Gastrocnemius medialis (tissue), 3 donors: ENCODE data around the genes IGF2R and SLC22A3.

GRCh38 chr6:158780679-158781041, 38.5 kb downstream of the EZR start:
- PRO-cap: no peak
- RAMPAGE, long total RNA, 3 experiments: no peak in any of the 3 experiments

DNA sequence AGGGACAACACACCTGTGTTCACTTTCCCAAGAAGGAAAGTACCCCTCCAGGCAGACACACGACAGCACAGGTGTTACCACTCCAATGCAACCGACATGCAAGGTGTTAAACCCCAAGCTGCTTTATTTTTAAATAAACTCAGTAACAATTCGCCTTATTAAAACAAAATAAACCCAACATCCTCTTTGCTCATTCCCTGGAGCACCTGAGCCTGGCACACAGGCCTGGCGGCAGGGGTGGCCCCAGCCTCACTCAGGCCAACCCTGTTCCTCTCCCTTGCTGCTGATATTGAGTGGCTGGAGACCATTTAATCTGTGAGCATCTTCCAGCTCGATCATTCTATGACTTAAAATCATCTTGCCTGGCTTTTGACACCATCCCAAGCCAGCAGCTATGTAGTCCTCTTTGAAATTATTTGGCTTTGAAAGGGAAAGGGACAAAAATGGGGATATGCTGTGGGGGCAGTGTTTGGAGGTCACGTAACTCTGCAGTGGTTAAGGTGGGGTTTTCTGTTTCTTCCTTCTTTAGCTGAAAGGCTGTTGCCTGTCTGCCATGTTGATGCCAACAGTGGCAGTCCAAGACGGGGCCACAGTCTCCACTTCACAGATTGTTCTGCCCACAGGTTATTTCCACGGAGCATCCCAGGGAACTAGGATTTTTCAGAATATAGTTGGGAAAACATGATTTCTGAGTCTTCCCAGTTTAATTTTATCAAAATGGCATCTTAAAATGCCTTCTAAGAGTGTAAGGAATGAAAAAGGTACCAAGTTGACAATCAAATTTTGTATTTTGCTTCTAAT, 22.8 kb downstream of the EZR start:
- PRO-cap: no peak
- RAMPAGE, long total RNA, 3 experiments: no peak in any of the 3 experiments

- PRO-cap: no peak
- RAMPAGE, long total RNA, 3 experiments: no peak in any of the 3 experiments
These were observed 17.5 kb downstream of the EZR start for GRCh38 chr6:158801362-158802292.

GRCh38 chr6:158990720-158991373, 9.2 kb downstream of the RSPH3 start:
- PRO-cap: no peak
- RAMPAGE, long total RNA, 3 experiments: no peak in any of the 3 experiments

DNA sequence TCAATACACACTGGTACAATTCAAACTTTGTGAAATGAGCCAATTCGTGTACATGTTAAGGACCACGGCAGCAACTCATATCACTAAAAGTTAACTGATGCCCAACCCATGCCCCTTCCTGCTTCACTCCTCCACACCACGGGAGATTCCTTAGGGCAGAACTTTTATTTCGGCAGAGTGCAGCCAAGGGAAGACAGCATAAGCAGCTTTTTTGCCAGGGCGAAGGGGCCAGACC, 942 bp downstream of the RSPH3 start:
- PRO-cap: no peak
- RAMPAGE, long total RNA, 3 experiments: no peak in any of the 3 experiments

- PRO-cap: no peak
- RAMPAGE, long total RNA, 3 experiments: no peak in any of the 3 experiments
These were observed 2.3 kb upstream of the RSPH3 start for GRCh38 chr6:159002078-159002974.

DNA sequence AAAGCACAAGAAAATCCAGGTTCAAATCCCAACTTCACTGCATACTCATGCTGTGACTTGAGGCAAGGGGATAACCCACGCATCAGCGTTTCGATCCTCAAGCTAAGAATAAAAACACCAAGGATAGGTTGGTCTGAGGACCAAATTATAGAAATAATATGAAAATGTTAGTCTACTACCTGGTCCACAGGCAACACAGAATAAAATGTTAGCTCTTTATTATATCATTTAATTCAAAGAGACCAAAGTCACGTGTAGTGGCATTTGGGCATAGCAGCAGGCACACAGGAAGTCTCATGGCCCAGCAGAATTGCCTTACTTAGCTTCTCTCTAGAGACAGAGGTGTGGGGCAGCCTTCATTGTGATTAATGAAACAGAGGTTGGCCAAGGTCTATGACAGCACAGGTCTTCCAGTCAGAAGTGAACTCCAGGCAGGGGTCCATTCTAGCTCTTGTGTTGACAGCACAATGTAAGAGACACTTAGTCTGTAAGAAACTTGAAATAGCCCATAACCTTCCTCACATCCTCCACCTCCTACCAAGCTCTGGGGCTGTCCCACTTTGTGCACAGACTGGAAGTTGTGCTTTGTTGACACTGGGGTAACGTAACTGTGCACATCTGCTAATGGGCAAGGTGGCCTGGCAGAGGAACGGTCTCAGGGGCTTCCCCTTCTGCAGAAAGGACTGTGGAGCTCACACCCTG, 35.3 kb upstream of the TAGAP start:
- PRO-cap: no peak
- RAMPAGE, long total RNA, 3 experiments: no peak in any of the 3 experiments

DNA sequence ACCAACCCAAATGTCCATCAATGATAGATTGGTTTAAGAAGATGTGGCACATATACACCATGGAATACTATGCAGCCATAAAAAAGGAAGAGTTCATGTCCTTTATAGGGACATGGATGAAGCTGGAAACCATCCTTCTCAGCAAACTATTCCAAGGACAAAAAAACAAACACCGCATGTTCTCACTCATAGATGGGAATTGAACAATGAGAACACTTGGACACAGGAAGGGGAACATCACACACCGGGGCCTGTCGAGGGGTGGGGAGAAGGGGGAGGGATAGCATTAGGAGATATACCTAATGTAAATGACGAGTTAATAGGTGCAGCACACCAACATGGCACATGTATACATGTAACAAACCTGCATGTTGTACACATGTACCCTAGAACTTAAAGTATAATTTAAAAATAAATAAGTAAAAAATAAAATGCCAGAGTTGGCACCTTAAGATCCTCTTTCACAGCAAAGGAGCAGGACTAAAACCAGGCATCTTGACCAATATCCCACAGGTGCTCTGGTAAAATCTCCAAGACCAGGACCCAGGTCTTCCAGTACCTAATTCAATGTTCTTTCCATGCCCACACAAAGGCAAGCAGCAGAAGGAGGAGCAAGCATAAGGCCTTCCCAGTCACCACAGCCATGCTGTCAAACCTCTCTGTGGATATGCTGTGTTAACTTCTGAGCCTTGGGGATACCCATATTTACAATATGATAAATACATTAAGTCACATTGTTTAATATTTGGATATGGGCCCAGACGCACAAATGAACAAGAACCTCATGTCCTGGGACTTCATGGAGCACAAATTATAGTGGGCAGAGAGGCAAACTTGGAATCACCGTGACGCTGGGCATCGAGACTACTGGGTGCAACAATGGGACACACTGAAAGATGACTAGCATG, 16.4 kb downstream of the SOD2 start:
- PRO-cap: no peak
- RAMPAGE, long total RNA, 3 experiments: no peak in any of the 3 experiments

GRCh38 chr6:159779792-159780833, 9.3 kb downstream of the TCP1 start:
- PRO-cap: no peak
- RAMPAGE, long total RNA, 3 experiments: no peak in any of the 3 experiments

DNA sequence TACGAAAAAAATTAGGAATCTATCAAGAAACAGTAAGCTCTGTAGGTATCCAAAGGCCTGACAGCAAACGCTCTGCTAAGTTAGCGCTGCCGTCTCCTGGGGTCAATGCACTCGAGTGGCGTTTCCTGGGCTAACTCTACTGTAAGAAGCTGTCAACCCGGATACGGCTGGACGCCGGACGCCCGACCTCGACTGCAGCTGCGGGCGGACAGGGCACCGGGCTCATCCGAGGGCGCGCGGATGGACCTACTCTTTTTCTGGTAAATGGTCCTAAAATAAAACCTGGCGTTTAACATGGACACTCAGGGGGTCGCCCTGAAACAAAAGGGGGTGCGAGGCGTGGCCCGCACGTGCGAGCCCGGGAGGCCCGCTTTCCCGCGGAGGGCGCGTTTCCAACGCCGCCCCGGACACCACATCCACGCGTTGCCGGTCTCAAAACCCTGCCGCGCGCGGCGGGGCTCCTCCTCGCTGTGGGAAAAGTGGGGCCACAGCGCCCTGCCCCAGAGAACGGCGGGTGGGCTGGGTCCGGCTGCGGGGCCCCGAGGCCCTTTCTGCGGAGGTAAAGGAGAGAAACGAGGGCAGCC, 558 bp downstream of the TCP1 start:
- PRO-cap: bidirectional peak, plus-strand start at position 191 of the sequence, minus-strand start at position 117 of the sequence
- RAMPAGE, long total RNA, 3 experiments: no peak in any of the 3 experiments

GRCh38 chr6:159929722-159930173, 39.0 kb downstream of the MAS1 start:
- PRO-cap: no peak
- RAMPAGE, long total RNA, 3 experiments: no peak in any of the 3 experiments

- PRO-cap: bidirectional peak, plus-strand start at chr6:159969088, minus-strand start at chr6:159968929; bidirectional peak, plus-strand start at chr6:159969787, minus-strand start at chr6:159969739
- RAMPAGE, long total RNA, 3 experiments: no peak in any of the 3 experiments
These were observed at the start of gene IGF2R for GRCh38 chr6:159968788-159969917. Gene IGF2R, plus strand, starts transcription at chr6:159969082.

DNA sequence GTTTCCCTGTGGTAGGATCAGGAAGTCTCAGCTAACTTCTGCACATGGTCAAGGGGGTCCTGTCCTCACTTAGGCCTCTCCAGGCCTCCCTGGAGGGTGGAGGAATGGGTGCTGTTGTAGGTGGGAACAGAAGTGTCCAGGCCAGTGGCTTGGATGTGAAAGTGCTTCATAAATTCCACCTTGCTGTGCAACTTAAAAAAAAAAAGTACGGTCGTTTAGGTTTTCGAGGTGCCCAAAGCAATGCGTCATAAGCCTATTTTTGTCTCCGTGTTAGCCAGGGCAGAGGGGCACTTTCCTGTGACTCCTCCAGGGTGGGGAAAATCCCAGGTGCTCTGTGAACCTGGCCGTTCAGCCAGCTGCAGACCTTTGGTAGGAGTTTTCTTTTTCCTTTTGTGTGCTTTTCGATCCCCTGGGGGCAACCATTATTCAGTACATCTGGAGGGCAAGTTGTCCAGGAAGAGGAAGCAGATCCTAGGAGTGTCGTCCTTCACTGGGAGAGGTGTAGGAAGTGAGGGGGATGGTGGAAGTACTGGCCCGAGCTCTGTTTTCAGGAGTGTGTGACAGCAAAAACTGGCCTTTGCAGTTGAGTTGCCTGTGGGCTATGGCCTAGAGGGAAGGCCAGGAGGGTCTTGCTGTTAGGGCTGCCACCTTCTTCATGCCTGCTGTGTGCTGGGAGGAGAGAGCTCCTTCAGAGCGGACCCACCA, 9.7 kb downstream of the IGF2R start:
- PRO-cap: unidirectional peak, plus-strand start at position 282 of the sequence
- RAMPAGE, long total RNA, 3 experiments: no peak in any of the 3 experiments

- PRO-cap: no peak
- RAMPAGE, long total RNA, 3 experiments: no peak in any of the 3 experiments
These were observed 36.1 kb downstream of the IGF2R start for GRCh38 chr6:160004775-160005574.

GRCh38 chr6:160036233-160037184, 67.6 kb downstream of the IGF2R start:
- PRO-cap: bidirectional peak, plus-strand start at chr6:160036915, minus-strand start at chr6:160036823
- RAMPAGE, long total RNA, 3 experiments: no peak in any of the 3 experiments

DNA sequence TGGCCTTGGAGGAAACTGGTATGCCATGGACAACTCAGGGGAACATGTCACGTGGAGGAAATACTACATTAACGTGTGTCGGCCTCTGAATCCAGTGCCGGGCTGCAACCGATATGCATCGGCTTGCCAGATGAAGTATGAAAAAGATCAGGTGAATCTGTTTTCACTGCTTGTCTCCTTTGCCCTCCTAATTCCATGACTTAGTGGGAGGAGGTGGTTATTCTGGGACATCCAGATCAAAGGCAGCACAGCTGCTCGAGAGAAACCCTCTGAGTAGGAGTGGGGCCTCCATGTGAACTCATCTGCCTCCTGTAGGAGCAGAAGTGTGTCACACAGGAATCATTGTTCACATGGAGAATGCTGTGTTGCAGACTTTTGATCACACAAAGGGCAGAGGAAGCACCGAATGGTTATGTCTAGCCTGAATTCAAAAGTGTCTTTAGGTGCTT, 73.2 kb upstream of the SLC22A1 start:
- PRO-cap: no peak
- RAMPAGE, long total RNA, 3 experiments: no peak in any of the 3 experiments

- PRO-cap: no peak
- RAMPAGE, long total RNA, 3 experiments: no peak in any of the 3 experiments
These were observed 47.7 kb upstream of the SLC22A1 start for GRCh38 chr6:160073909-160074398.

DNA sequence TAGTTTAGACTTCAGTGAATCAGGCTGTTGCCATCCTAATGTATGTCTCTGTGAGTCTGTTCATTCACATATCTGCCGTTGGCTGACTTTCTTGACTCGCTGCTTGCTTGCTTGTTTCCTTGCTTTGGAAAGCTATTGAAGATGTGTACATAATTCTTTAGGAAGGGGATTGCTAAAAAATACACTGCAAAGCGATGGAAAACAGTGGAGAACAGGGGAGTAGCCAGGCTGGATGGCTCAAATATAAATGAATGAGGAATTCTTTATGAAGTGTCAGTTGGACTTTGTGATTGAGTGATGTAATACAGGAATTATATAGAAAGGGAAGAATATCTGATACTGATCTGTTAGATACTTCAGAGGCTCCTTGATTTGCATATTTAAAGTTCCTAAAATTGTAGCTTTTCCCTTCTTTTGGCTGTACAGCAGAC, 25.9 kb upstream of the SLC22A1 start:
- PRO-cap: no peak
- RAMPAGE, long total RNA, 3 experiments: no peak in any of the 3 experiments

- PRO-cap: no peak
- RAMPAGE, long total RNA, 3 experiments: no peak in any of the 3 experiments
These were observed 38.9 kb downstream of the SLC22A1 start for GRCh38 chr6:160160491-160160887.

DNA sequence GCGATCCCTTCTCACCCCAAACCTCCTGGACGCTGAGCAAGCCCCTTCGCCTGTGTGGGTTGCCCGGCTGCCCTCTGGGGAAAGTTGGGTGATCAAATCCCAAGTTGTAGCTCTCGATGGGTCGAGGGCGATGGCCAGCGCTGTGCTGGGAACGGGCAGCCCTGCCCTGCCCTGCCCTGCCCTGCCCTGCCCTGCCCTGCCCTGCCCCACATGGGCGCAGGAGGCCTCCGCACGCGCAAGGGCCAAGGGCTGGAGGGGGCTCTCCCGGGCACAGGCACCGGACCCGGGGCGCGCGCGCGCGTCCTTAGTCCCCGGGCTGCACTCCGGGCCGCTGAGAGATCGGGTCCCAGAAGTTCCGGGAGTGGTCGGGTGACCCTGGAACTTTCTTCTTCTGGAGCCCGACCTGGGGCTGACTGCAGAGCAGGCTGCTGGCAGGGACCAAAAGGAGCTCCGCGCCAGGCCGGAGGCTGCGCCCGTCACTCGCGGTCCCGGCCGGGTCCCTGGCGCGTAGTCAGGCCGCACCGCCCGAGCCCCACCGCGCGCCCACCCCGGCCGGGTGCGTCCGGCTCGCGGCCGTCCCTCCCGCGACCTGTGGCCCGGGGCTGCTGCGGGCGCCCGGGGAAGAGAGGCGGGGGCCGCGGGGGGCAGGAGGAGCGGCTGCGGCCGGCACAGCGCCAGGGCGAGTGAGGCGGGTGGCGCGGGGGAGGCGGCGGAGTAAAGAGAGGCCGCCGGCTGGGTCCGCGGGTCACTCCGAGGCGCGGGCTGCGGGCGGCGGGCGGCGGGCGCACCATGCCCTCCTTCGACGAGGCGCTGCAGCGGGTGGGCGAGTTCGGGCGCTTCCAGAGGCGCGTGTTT, at the start of gene SLC22A3:
Gene SLC22A3 (plus strand): TSS at position 748 of the 855 bp plus-strand sequence.
- PRO-cap: unidirectional peak, plus-strand start at position 307 of the sequence; bidirectional peak, plus-strand start at position 479 of the sequence, minus-strand start at position 415 of the sequence; bidirectional peak, plus-strand start at position 748 of the sequence, minus-strand start at position 623 of the sequence
- RAMPAGE, long total RNA, 3 experiments: no peak in any of the 3 experiments